Right ventricle myocardium (tissue), 1 donor: Measurements from ENCODE around the genes DPF3 and ZFYVE1.

DNA sequence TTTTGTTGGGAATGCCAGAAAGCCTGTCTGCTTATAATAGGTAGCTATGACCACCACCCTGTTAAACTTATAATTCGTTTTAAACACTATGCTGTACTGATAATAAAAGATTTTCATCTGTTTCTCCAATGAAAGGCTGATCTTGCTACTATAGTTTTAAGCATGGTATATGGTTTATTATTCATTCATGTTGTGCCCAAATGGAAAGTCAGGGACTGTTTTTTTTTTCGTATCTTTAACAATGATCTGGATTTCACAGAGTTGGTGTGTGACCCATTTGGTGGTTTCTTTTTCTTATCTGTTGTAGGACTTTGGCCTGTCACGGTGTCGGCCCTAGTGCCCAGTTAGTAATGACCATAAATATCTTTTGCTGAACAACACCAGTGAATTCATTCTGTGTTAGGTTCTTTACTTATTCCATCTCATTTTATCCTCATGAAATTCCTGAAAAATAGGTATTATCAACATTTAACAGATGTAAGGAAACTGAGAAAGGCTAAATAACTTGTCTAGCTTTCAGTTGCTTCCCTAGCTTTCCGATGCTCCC, 19.8 kb downstream of the SIPA1L1 start:
- PRO-cap, 2 experiments: no peak in any of the 2 experiments

GRCh38 chr14:71350362-71350985, 30.2 kb downstream of the SIPA1L1 start:
- PRO-cap, 2 experiments: no peak in any of the 2 experiments

DNA sequence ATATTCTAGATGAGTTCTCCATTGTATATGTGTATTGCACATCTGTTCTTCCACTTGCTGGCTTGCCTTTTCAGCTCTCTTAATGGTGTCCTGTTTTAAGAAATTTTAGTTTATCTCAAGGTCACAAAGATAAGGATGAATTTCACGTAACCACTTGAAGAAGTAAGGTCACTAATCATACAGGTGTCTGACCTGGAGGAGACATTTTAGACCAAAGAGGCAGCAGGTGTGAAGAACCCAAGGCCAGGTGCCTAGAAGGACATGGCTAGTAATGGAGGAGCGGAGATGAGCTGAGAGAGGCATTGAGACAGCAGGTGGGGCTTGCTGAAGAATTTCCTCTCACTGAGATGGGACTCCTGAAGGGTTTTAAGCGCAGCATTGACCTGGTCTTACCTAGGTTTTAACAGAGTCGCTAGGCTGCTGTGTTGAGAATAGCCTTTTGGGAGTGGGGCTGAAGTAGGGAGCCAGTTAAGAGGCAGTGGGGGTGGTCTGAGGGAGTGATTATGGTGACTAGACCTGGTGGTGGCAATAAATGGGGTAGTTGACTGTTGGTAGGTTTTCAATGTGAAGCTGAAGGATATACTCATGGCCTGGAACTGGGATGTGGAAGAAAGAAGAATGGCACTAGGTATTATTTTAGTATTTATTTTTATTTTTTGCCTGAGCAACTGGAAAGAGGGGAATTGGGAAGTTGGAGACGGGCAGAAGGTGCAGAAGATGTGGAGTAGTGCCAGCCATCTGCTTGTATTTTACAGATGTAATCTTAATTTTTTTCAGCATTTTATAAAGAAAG, 33.1 kb downstream of the SIPA1L1 start:
- PRO-cap, 2 experiments: no peak in any of the 2 experiments

DNA sequence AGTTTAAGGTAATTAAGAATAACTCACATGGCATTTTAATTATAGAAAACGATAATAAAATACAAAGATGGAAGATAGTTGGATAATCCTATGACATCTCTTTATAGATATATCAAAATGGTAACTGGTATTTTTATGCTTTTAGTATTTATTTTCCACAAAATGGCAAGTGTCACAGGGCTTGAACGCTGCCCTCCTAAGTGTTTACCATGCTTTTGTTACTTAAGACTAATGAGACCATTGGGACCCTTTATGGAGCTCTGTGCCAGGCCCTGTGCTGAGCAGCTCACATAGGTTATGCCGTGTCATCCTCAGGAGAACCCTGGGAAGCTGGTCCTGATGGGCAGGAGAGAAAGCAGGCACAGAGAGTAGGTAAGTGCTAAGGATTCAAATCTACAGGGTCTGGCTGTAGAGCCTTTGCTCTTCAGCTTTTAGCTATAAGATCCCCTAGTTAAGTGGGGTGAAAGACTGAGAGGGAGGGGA, 161.6 kb downstream of the SIPA1L1 start:
- PRO-cap, 2 experiments: no peak in any of the 2 experiments

- PRO-cap, 2 experiments: no peak in any of the 2 experiments
These were observed 197.1 kb downstream of the SIPA1L1 start for GRCh38 chr14:71517480-71517679.

- PRO-cap, 2 experiments: no peak in any of the 2 experiments
These were observed 209.2 kb upstream of the RGS6 start for GRCh38 chr14:71722990-71723417.

DNA sequence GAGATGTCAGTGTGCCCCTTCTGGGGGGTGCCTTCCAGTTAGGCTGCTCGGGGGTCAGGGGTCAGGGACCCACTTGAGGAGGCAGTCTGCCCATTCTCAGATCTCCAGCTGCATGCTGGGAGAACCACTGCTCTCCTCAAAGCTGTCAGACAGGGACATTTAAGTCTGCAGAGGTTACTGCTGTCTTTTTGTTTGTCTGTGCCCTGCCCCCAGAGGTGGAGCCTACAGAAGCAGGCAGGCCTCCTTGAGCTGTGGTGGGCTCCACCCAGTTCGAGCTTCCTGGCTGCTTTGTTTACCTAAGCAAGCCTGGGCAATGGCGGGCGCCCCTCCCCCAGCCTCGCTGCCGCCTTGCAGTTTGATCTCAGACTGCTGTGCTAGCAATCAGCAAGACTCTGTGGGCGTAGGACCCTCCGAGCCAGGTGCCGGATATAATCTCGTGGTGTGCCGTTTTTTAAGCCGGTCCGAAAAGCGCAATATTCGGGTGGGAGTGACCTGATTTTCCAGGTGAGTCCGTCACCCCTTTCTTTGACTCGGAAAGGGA, 83.9 kb upstream of the RGS6 start:
- PRO-cap, 2 experiments: no peak in any of the 2 experiments

- PRO-cap, 2 experiments: no peak in any of the 2 experiments
These were observed 217.9 kb downstream of the DPF3 start for GRCh38 chr14:72675963-72676453.

DNA sequence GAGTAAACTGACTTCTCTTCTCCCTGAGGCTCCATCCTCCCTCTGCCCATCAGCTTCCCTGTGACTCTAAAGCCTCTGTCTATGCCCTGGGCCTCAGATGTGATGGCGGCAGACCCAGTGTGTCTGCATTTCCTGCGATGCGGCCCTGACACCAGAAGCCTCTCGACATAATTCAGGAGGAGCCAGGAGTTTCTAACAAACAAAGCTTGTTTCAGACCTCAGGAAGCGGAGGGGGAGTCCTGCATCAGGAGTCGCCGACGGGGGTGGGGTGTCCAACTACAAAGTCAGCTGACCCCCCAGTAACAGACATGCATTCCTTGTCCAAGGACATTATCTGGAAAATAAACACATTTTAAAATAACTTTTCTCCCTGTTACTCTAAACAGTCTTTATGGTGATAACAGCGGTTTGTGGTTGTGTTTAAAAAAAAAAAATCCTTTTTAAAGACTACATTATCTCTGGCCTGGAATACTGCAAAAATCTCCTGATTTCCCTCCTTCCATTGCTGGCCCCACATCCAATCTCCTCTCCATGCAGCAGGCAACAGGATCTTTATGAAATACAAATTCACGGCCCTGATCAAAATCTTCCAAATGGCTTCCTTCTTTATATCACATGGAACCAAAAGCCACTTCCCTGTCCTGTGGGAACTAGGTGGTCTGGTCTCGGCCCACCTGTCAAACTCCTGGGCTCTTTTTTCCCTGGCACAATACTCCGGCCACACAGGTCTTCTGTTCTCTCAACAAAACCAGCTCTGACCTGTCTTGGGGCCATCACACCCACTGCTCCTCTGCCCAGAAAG, 167.3 kb downstream of the DPF3 start:
- PRO-cap, 2 experiments: no peak in any of the 2 experiments

- PRO-cap, 2 experiments: peak in 2 of 2 experiments; most common plus-strand start chr14:72894264 (in 2); most common minus-strand start chr14:72894101 (in 2)
These were observed at the start of gene DPF3 for GRCh38 chr14:72893663-72894443. Gene DPF3 (minus strand): TSS chr14:72894101.

DNA sequence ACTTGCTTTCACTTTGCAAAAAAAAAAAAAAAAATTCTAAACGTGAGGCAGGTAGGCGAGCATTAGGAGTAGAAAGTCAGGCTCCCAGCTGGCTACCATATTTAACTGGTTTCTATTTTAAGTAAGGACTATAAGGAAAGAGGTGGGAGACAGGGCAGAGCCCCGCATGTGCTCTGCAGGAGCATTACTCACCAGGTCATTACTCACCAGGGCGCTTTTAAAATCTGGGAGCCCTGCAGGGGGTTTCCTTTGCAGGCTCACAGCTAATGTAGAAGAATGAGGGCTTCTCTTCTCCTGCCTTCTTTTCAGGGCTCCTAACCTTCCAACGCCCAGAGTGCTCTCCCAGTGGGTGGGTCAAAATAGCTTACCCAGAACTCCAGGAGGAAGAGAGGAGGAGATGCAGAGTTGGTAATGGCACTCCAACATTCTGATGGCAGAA, 14.0 kb upstream of the DPF3 start:
- PRO-cap, 2 experiments: no peak in any of the 2 experiments

- PRO-cap, 2 experiments: peak in 2 of 2 experiments; most common plus-strand start chr14:73027367 (in 1); most common minus-strand start chr14:73027106 (in 2)
These were observed at the start of gene ZFYVE1 for GRCh38 chr14:73026523-73027579. Gene ZFYVE1 (minus strand): TSS chr14:73027106.

GRCh38 chr14:73057920-73058168, 490 bp upstream of the RBM25 start:
- PRO-cap, 2 experiments: no peak in any of the 2 experiments

- PRO-cap, 2 experiments: no peak in any of the 2 experiments
These were observed 25.0 kb downstream of the RBM25 start for GRCh38 chr14:73083427-73083606.

- PRO-cap, 2 experiments: no peak in any of the 2 experiments
These were observed 29.6 kb downstream of the RBM25 start for GRCh38 chr14:73087816-73088372.

DNA sequence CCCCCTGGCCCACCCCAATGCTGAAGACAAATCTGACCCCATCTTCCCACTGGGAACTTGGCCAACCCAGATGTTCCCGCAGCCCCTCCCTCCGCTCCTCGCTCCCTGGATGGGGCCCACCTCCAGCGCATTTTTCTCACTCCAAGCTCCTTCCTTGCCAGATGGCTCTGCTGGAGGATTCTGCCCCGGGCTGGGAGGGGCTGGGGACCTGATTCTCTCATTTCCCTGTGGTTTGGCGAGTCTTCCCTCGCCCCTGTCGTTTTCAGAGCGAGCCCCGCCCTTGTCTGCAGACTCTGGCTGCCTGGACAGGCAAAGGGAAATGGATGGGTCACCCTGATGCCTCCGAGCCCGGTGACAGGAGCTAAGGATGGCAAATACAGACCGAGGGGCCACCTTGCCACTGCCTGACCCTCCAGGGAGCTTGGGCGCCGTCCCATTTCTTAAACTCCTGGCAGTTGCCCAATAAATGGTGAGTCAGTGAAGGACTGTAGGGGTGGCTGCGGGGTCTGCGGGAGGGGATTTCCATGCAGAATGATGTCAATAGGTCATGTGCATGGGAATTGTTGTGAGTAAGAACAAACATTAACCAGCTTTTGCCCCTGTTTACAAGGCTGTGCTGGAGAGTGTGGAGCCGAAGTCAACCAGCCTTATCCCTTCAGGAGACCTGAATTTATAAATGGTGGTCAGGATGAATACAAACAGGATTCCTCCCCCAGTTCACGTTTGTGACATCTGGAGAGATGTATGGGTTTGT, 9.0 kb upstream of the PAPLN start:
- PRO-cap, 2 experiments: no peak in any of the 2 experiments

GRCh38 chr14:73567352-73568616, 1.2 kb upstream of the ACOT2 start:
- PRO-cap, 2 experiments: no peak in any of the 2 experiments

DNA sequence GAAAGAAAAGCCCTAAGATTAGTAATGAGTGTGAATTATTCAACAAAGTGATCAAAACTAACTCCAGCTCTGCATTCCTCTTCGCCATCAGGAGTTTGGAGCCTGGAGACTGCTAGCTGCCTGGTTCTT, 268 bp upstream of the ACOT2 start:
- PRO-cap, 2 experiments: no peak in any of the 2 experiments

- PRO-cap, 2 experiments: no peak in any of the 2 experiments
These were observed 14.5 kb downstream of the DNAL1 start for GRCh38 chr14:73659324-73659711.

DNA sequence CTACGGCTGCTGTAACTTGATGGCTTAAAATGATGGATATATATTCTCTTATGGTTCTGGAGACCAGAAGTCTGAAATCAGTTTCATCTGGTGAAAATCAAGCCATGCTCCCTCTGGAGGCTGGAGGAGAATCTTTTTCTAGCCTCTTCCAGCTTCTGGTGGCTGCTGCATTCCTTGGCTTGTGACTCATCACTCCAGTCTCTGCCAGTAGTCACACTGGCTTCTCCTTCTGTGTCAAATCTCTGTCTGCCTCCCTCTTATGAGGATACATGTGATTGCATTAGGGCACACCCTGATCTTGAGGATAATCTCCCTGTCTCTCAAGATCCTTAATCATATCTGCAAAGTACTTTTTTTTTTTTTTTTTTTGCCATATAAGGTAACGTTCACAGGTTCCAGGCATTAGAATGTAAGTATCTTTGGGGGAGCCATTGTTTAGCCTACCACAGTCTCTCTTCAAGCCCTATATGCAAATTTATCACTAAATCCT, 17.7 kb downstream of the DNAL1 start:
- PRO-cap, 2 experiments: no peak in any of the 2 experiments